Hematopoietic multipotent progenitor cell (in vitro differentiated cells): Measurements from ENCODE around the gene CST6.

DNA sequence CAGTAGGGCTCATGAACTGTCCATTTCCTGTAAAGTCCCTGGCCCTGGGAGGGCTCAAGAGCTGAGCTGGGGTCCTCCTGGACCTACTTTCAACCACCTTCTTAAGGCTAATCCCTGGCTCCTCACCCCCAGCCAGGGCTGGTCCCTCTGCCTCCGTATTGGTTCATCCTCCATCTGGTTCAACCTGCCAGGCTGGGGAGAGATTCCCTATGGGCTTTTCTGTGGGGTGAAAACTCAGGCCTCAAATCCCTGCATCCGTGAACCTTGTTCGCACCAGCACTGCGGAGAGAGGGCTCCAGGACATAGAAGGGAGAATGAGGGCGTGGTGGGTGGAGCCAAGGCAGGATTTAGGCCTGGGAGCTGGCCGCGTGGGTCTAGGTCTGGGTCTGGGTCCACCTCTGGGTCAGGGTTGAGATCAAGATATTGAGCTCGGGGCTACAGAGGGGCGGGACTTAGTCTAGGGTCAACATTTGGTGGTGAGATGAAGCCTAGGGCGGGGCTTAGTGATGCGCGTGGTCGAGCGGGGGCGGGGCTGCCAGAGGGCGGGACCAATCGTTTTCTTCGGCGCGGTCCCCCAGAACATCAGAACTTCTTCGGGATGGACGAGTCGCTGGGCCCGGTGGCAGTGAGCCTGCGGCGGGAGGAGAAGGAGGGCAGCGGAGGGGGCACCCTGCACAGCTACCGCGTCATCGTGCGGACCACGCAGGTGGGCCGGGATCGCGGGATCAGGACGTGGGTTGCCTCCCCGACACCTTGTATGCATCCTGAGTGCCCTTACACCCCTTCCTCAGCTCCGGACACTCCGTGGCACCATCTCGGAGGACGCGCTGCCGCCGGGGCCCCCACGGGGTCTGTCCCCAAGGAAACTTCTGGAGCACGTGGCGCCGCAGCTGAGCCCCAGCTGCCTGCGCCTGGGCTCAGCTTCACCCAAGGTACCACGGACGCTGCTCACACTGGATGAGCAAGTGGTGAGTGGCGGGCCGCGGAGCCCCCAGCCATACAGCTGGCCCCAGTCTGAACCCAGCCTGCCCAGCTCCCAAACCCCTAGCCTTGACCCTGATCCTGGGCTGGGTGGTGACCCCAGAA is 4.1 kb downstream of the SIPA1 start:
- CAGE, long polyA plus RNA = no peak

DNA sequence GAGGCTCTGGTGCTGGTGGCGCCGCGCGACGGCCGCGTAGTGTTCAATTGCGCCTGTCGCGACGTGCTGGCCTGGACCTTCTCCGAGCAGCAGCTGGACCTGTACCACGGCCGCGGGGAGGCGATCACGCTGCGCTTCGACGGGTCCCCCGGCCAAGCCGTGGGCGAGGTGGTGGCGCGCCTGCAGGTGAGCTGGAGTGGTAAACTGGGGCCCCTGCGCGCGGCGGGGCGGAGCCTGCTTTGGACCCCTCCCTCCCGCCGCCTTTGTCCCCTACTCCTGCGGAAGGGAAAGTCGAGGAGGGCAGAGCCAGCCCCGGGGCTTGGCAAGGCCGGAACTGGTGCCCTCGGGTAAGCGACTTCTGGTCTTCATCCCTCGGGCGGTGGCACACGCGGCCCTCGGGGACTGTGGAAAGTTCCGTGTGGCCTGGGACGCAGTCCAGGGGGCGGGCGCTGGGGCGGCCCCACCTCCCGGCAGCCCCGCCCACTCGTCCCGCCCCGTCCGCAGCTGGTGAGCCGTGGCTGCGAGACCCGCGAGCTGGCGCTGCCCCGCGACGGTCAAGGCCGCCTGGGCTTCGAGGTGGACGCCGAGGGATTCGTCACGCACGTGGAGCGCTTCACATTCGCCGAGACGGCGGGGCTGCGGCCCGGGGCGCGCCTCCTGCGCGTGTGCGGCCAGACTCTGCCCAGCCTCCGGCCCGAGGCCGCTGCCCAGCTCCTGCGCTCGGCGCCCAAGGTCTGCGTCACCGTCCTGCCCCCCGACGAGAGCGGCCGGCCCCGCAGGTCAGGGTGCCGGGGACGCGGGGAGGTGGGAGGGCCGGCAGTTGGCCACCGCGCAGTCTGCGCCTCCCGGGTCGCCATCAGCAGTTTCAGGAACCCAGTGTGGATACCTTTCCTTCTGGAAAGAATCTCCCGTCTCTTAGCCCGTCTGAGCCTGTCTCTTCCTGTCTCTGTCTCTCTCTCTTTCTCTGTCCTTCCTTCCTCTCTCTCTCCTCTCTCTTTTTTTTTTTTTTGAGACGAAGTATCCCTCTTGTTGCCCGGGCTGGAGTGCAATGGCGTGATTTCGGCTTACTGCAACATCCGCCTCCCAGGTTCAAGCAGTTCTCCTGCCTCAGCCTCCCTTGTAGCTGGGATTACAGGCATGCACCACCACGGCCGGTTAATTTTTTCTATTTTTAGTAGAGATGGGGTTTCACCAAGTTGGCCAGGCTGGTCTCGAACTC is 9.4 kb downstream of the SIPA1 start:
- CAGE, long polyA plus RNA = no peak

- CAGE, long polyA plus RNA = no peak
Observed at GRCh38 chr11:65653863-65654340, 8.8 kb downstream of the RELA start.

DNA sequence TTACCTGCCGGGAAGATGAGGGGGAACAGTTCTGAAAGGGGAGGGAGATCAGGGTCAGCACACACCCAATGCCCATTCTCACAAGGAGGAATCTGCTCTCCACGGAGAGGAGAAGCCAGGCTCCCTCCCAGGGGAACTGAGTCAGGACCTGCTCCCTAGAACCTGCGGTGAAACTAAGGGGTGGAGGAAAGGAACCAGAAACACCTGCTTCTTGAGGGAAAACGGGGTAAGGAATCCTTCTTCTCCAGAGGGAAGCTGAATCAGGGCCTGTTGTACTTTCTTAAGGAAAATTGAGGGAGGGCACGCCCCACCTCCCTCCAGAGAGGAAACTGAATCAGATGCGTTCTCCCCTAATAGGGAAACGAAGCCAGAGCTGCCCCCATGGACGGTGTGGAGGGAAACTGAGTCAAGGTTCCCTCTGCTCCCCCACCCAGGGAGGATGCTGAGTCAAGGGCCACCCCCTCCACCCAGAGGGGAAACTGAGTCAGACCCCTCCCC is 492 bp downstream of the RELA start:
- CAGE, long polyA plus RNA = no peak

DNA sequence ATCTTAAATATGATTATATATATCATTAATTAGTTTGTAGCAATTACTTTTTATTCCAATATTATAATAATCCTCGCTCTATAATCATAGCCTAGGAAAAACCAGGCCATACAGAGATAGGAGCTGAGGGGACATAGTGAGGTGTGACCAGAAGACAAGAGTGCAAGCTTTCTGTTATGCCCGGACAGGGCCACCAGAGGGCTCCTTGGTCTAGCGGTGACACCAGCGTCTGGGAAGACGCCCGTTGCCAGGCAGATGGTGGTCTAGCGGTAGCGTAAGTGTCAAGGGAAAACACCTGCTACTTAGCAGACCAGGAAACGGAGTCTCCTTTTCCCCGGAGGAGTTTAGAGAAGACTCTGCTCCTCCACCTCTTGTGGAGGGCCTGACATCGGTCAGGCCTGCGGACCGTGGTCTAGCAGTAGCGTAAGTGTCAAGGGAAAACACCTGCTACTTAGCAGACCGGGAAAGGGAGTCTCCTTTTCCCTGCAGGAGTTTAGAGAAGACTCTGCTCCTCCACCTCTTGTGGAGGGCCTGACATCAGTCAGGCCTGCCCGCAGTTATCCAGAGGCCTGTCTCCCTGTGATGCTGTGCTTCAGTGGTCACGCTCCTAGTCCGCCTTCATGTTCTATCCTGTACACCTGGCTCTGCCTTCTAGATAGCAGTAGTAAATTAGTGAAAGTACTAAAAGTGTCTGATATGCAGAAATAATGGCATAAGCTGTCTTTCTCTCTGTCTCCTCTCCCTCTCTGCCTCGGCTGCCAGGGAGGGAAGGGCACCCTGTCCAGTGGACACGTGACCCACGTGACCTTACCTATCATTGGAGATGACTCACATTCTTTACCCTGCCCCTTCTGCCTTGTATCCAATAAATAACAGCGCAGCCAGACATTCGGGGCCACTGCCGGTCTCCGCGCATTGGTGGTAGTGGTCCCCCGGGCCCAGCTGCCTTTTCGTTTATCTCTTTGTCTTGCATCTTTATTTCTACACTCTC is 5.5 kb upstream of the KAT5 start:
- CAGE, long polyA plus RNA = no peak

DNA sequence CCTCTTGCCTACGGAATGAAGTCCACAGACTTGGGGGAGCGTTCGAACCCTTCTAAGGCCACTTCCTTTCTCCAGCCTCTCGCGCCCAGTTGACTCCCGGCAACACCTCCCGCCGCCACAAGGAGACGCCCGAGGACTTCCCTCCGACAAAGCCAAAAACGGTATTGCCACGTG is 366 bp upstream of the KAT5 start:
- CAGE, long polyA plus RNA = no peak

DNA sequence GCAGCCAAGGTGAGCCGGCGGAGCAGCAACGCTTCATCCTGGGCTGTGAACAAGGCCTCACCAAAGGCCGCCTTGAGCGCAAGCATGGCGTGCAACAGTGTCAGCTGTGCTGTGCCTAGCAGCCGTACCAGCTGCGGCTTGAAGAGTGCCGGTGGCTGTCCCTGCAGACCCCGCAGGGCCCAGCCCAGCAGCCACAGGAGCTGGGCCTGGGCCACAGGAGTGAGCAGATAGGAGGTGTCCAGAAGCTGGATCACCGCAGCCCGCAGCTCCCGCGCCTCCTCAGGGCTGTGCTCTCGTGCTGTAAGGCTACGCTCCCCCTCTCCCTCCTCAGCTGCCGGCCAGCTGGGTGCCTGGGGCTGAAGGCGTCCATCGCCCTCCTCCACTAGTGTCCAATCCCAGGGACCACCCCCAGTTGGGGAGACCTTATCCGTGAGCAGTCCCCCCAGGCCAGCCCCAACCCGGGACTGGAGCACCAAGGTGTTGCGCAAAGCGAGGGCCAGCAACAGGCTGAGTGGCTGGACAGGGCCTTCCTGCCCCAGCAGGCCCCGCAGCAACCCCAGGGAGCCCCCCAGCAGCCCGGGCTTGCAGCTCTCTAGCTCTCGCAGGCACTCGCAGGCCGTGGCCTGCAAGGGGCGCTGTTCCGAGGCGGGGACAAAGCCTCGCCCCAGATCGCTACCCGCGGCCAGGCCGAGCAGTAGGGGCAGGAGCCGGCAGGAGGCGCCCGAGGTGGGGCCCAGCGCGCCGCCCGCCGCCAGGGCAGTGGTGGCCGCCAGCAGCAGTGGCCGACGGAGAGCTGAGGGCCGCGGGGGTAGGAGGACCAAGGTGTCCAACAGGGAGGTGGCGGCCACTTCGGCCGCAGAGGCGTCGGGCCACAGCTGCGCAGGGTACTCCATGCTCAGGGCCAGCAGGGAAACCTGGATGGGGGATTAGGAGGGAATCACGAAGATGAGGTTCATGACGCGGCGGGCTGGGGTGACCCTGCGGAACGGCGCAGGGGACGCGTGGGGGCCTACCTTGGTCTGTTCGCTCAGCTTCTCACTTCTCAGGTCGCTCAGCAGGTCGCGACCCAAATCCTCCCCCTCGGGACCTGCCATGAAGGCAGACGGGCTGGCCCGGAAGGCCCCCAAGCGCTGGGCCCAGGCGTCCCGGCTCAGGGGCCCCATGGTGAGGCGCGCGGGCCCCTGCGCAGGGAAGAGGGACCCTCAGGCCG is 942 bp downstream of the AP5B1 start:
- CAGE, long polyA plus RNA = no peak

- CAGE, long polyA plus RNA = no peak
Observed at GRCh38 chr11:65869582-65870027, 3.0 kb downstream of the EFEMP2 start.

- CAGE, long polyA plus RNA = no peak
Observed at GRCh38 chr11:65890769-65891614, 519 bp downstream of the CCDC85B start.

DNA sequence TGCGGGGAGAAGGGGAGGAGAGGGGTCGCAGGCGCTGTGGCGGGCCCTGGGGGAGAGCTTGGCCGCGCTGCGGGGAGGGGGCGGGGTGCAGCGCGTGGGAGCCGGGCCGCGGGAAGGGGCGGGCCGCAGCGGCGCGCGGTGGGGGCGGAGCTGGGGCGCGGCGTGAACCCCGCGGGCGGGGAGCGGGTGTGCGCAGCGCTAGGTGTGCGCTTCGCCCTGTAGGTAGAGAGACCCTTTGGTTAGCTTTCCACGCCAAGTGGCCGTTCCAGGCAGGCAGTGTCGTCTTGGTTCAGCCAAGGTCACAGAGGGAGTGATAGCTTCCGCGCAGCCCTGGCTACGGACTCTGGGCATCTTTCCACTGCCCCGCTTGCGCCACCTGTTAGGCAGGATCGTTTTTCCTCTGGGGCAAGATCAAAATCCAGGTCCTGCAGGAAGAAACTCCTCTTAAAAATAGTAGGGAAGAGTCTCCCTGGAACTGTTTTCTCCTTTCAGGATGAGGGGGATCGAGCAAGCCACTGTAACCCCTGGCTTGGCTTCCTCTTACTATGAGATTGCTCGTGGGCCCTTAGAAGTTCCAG is 404 bp downstream of the BANF1 start:
- CAGE, long polyA plus RNA = start-site peak on the plus strand centred at position 160 of the sequence, 68 bp wide, 22 reads

DNA sequence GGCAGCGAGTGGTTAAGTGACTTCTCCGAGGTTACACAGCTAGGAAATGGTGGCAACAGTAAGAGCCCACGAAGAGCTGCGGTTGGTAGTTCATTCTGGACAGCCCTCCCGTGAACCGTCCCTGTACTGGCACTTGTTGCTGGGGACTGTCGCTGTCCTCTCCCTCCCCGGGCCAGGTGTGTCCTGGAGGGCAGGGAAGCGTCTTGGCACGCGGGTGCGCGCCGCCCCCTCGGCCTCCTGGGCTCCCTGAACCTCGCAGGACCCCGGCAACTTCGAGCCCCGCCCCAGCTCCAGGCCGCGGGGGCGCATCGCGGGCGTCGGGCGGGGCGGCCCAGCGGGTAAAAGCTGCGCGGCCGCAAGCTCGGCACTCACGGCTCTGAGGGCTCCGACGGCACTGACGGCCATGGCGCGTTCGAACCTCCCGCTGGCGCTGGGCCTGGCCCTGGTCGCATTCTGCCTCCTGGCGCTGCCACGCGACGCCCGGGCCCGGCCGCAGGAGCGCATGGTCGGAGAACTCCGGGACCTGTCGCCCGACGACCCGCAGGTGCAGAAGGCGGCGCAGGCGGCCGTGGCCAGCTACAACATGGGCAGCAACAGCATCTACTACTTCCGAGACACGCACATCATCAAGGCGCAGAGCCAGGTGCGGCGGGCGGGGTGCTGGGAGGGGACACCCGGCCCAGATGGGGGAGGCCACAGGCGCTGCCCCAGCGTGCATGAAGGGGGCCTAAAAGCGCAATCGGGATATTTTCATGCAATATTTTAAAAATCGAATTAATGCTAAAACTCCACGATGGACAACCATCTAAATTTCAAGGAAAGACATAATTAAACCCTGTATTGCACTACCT is at the start of gene CST6:
Gene CST6, plus strand, starts transcription at position 367 of the 851 bp plus-strand sequence.
- CAGE, long polyA plus RNA = no peak

GRCh38 chr11:66057107-66057642 is 5.0 kb downstream of the SF3B2 start:
- CAGE, long polyA plus RNA = start-site peak on the plus strand at chr11:66057311-66057319, 56 reads

DNA sequence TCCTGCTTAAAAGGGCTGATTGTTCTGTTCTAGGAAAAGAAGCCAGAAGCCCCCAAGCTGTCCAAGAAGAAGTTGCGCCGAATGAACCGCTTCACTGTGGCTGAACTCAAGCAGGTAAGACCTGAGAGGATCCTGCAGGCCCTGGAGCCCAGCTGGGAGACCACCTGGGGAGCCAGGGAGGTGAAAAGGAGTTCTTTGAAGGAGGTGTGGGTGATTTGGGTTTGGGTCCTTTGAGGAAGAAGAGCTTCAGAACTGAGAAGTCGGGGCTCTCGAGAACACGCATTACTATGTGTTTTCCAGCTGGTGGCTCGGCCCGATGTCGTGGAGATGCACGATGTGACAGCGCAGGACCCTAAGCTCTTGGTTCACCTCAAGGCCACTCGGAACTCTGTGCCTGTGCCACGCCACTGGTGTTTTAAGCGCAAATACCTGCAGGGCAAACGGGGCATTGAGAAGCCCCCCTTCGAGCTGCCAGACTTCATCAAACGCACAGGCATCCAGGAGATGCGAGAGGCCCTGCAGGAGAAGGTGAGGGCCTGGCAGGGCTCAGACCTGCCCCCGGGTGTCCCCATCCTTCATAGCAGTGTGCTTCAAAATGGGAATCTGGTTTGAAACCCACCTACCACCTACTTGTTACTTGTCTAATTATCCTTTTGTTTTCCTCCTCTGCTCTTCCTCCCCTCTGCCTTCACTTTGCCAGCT is 7.5 kb downstream of the SF3B2 start:
- CAGE, long polyA plus RNA = no peak

DNA sequence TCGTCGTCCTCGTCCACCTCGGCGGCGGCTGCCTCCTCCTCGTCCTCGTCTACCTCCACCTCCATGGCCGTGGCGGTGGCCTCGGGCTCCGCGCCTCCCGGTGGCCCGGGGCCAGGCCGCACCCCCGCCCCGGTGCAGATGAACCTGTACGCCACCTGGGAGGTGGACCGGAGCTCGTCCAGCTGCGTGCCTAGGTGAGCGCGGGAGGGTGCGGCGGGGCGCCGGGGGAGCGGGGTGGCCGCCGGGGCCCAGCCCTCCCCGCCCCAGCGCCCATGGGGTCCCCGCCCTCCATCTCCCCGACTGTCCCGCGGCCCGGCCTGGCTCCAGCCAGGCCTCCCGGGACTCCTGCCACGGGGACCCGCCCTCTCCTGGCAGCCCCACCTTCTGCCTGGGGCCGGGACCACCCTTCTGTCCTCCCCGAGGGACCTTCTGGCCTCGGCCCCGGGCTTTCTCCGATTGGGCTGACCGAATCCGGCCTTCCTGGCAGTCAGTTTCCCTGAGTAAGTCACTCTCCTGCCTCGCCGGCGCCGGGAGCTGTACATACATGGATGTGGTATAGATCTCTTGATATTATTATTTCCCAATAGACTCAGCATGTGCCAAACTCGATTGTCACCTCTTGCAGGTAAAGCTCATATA is 696 bp downstream of the PACS1 start:
- CAGE, long polyA plus RNA = no peak

- CAGE, long polyA plus RNA = no peak
Observed at GRCh38 chr11:66261323-66262169, 4.0 kb downstream of the KLC2 start.

- CAGE, long polyA plus RNA = no peak
Observed at GRCh38 chr11:66263712-66264332, 4.6 kb upstream of the RAB1B start.

DNA sequence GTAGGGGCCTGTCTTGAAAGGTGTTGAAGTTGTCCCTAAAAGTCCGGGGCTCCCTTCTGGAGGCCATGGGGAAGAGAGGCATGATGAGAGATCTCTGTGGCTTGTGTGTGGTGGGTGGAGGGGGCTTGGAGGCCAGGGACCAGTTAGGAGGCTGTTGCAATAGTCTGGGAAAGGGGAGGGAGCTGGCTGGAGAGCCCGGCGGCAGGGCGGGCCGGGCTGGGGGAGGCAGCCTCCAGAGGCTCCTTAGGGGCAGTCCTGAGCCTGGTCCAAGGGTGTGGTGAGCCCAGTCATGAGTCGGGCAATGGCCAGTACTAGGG is 5.8 kb upstream of the CD248 start:
- CAGE, long polyA plus RNA = no peak

DNA sequence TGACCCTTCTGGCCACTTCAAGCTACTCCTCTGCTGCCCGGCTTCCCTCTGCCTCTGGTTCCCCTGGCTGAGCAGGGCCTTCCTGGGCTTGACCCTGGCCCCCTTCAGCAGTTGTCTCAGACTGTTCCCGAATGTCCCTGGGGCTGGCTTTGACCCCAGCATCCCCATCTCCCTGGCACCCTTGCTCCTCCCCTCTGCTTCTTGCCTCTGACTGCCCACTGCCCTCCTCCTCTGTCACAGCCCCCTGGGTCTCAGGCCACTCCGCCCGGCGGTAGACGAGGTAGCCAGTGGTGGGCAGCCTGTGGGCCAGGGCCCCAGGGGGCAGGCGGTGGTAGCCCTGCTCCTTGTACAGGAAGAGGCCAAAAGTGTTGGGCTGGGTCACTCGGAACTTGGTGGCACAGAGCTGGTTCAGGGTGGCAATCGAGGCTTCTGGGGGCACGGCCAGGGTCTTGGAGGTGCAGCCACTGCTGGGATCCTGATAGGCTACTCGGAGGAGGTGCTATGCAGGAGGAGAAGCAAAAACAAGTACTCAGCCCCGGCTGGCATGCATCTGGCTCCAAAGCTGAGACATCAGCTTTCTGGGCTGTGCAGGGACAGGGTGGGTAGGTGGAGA is 3.9 kb downstream of the RIN1 start:
- CAGE, long polyA plus RNA = no peak

GRCh38 chr11:66347034-66347353 is 435 bp downstream of the B4GAT1 start:
- CAGE, long polyA plus RNA = no peak

GRCh38 chr11:66351243-66351360 is 3.7 kb upstream of the B4GAT1 start:
- CAGE, long polyA plus RNA = no peak